Upper lobe of left lung (tissue), 5 donors: Measurements from ENCODE around the gene XIRP2.

- PRO-cap, 2 experiments: no peak in any of the 2 experiments
- RAMPAGE, long total RNA, 4 experiments: no peak in any of the 4 experiments
Observed at GRCh38 chr2:164910565-164911019, 44.7 kb downstream of the SLC38A11 start.

GRCh38 chr2:165770146-165770649 is 23.8 kb downstream of the GALNT3 start:
- PRO-cap, 2 experiments: no peak in any of the 2 experiments
- RAMPAGE, long total RNA, 4 experiments: no peak in any of the 4 experiments

DNA sequence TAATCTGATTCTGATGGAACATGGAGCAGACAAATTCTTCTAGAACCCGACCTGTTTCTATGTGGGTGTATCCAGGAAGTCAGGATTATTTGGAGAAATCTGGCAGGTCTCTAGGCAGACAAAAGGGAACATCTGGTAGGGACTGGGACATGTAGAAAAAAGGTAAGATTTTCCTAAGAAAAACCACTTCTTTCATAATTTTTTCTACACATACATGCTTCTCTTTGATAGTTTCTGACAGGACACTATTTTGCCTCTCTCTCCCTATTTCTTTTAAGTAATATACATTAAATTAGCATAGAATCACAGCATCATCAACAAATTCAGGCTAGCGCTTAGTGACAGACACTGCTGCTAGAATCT is at the start of gene XIRP2:
TSS of gene XIRP2 (plus strand) at position 85 of the 363 bp plus-strand sequence.
- PRO-cap, 2 experiments: no peak in any of the 2 experiments
- RAMPAGE, long total RNA, 4 experiments: no peak in any of the 4 experiments

GRCh38 chr2:167944987-167945466 is 302.4 kb downstream of the STK39 start:
- PRO-cap, 2 experiments: no peak in any of the 2 experiments
- RAMPAGE, long total RNA, 4 experiments: no peak in any of the 4 experiments

DNA sequence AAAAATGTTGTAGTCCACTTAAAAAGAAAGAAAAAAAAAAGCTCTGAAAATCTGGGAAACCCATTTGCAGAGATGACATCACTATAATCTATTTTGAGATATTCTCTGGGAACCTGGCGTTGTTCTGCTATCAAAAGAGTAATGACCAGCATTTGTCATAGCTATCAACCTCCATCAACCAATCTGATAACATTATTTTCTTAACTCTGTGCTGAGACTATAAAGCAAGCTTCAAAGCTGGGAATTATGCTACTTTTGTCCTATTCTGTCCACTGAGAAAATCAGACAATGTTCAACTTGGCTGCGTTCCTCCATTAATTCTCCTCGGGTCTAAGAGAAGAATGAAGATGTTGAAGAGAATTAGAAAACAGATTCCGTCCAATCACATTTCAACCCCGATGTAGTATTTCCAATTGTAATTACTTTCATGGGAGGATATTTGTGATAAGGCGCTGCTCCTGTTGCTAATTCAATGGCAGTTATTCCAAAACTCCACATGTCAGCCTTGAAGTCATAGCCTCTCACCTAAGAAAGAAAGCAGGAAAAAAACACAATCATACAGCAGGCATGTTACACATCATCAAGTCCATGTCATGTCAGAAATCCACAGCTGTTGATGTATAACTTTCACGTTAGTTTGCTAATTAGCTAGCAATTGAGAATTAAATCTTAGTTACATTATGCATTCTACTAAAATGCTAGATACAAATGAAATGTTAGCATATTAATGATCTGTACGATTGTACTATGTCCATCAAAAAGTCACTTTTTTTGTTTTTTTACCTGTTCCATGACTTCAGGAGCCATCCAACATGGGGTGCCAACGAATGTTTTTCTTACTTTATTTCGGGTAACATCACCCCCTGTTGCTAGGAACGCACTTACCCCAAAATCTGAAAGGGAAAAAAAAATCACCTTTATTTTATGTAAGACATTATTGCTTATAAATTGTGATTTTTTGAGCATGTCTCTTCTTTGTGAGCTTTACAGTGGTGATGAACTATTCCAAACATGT is 107.2 kb downstream of the STK39 start:
- PRO-cap, 2 experiments: no peak in any of the 2 experiments
- RAMPAGE, long total RNA, 4 experiments: start-site peak on the minus strand in 1 of 4 experiments, centred at position 845 of the sequence, 10 reads per replicate

GRCh38 chr2:168196664-168197348 is 50.6 kb downstream of the STK39 start:
- PRO-cap, 2 experiments: no peak in any of the 2 experiments
- RAMPAGE, long total RNA, 4 experiments: no peak in any of the 4 experiments

DNA sequence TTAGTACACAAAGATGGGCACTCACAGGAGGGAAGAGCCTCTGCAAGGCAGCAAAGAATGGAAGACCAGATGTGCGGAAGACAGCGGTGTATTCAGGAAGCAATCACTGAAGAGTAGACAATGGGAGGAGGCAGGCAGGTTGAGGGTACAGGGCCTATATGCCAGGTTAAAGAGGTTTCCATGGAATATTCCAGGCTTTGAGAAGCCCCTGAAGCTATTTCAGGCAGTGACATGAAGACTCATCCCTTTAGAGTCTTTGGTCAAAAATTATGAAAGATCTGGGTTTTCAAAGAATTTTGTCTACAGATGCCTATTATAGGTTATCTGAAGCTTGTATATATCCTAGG is 1.8 kb downstream of the STK39 start:
- PRO-cap, 2 experiments: no peak in any of the 2 experiments
- RAMPAGE, long total RNA, 4 experiments: no peak in any of the 4 experiments

- PRO-cap, 2 experiments: no peak in any of the 2 experiments
- RAMPAGE, long total RNA, 4 experiments: no peak in any of the 4 experiments
Observed at GRCh38 chr2:168496996-168497378, 40.9 kb downstream of the CERS6 start.

DNA sequence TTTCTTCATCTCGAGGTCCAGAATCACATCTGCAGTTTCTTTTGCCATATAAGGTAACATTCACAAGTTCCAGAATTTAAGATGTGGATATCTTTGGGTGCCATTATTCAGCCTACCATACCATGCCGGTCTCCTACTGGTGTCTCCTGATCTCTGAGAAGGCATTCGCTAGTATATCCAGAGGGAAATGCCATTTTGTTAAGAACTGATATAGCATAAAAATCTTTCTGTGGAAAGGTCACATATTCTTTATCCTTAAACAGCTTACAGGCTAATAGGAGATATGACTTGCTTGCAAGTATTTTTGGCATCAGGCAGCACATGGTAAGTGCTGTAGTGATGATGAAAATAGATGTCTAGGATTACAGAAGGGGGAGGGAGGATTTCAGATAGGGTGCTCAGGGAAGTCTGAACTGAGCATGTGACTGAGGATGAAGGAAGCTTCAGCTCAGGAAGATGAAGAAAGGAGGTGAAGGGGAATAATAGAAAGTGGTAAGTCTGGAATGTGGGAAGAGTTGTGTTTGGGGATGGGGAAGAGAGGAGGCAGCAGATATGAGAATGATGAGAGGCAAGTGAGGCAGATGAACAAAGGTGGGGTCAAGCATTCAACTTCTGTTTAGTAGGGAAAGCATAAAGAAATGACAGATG is 158.5 kb upstream of the NOSTRIN start:
- PRO-cap, 2 experiments: no peak in any of the 2 experiments
- RAMPAGE, long total RNA, 4 experiments: no peak in any of the 4 experiments

- PRO-cap, 2 experiments: no peak in any of the 2 experiments
- RAMPAGE, long total RNA, 4 experiments: no peak in any of the 4 experiments
Observed at GRCh38 chr2:169013181-169013593, 17.9 kb downstream of the ABCB11 start.

GRCh38 chr2:169649161-169649556 is 45.0 kb downstream of the CFAP210 start:
- PRO-cap, 2 experiments: no peak in any of the 2 experiments
- RAMPAGE, long total RNA, 4 experiments: no peak in any of the 4 experiments

DNA sequence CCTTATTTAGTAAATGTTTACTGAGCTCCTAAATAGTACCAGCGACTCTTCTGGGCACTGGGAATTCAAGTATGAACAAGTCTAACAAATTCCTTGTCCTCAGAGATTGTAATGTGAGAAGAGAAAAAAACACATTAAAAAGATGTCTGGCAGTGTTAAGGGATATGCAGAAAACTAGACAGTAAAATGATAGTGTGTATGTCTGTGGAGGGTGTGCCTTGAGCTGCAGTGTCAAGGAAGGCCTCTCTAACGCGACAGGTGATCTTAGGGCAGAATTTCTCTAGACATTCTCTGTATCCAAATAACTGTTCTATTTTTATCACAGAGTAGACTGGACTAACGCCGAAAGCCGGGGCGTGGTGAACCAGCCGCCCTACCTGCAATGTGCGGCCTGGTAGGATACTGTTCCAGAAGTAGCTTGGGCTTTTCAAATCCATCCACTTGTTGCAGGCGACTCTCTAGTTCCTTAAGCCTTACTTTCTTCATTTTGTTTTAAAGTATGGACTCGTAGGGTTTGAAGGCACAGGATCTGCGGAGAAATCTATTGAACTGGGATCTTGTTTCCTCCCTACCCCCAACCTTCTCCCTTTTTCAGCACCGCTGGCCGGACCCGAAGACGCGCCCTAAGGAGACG is 476 bp downstream of the METTL5 start:
- PRO-cap, 2 experiments: no peak in any of the 2 experiments
- RAMPAGE, long total RNA, 4 experiments: no peak in any of the 4 experiments

DNA sequence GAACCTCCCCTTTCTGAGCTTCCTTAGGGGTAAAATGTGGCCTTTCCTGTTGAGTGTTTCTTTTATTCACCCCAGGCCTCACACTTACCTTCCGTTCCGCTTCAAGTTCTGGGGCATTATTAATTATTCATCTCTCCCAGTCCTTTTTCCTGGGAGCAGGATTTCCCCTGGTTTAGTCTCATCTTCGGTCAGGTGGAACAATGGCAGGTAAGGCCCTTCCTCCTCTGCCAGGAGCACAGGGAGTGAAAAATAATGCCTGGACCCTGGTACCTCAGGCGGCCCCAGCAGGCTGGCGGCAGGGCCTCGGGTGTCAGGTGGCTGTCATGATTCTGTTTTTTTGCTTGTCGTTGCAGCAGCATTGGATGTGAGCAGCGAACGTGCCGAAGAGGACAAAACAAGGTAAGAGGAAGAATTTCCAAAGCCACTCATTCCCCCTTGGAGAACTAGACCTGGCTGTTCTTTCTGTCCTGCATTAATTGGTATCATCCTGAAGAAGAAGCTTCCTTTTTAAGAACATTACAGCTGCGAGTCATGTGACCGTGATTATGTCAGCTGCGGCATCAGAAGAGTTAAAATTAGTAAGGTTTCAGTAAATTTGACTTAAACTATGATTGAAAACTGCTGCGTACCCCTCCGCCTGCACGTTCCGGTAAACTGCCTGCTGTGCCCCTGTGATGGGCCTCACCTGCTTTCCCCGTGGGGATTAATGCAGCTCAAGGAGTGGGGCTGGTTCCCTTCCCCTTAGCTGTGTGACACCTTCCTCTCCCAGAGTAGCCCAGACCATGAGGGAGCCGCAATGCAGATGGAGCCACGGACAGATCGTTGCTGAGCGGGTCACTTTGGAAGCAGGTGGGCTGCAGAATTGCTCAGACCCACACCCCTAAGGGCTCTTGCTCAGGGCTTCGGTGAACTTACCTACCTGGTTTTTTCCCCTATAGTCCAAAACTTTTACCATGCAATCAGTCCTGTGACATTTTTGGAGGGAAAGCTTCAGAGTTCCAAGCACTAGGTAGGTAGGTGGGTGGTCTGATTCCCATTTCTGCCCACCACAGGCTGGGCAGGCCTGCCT is 36.2 kb upstream of the MYO3B start:
- PRO-cap, 2 experiments: no peak in any of the 2 experiments
- RAMPAGE, long total RNA, 4 experiments: no peak in any of the 4 experiments

GRCh38 chr2:170751555-170751894 is 18.7 kb upstream of the ERICH2 start:
- PRO-cap, 2 experiments: no peak in any of the 2 experiments
- RAMPAGE, long total RNA, 4 experiments: no peak in any of the 4 experiments

DNA sequence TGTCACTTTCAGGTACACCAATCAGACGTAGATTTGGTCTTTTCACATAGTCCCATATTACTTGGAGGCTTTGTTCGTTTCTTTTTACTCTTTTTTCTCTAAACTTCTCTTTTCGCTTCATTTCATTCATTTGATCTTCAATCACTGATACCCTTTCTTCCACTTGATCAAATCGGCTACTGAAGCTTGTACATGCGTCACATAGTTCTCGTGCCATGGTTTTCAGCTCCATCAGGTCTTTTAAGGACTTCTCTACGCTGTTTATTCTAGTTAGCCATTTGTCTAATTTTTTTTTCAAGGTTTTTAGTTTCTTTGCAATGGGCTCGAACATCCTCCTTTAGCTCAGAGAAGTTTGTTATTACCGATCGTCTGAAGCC is 79.2 kb downstream of the METTL8 start:
- PRO-cap, 2 experiments: no peak in any of the 2 experiments
- RAMPAGE, long total RNA, 4 experiments: start-site peak on the minus strand in 1 of 4 experiments, centred at position 290 of the sequence, 5 reads per replicate

GRCh38 chr2:171687596-171688597 is 628 bp downstream of the DYNC1I2 start:
- PRO-cap, 2 experiments: peak in 2 of 2 experiments; most common plus-strand start chr2:171687790 (in 1); most common minus-strand start chr2:171687972 (in 1)
- RAMPAGE, long total RNA, 4 experiments: start-site peak on the plus strand in 4 of 4 experiments, at chr2:171687726-171687888 at its widest, 58 to 1,511 reads per replicate

DNA sequence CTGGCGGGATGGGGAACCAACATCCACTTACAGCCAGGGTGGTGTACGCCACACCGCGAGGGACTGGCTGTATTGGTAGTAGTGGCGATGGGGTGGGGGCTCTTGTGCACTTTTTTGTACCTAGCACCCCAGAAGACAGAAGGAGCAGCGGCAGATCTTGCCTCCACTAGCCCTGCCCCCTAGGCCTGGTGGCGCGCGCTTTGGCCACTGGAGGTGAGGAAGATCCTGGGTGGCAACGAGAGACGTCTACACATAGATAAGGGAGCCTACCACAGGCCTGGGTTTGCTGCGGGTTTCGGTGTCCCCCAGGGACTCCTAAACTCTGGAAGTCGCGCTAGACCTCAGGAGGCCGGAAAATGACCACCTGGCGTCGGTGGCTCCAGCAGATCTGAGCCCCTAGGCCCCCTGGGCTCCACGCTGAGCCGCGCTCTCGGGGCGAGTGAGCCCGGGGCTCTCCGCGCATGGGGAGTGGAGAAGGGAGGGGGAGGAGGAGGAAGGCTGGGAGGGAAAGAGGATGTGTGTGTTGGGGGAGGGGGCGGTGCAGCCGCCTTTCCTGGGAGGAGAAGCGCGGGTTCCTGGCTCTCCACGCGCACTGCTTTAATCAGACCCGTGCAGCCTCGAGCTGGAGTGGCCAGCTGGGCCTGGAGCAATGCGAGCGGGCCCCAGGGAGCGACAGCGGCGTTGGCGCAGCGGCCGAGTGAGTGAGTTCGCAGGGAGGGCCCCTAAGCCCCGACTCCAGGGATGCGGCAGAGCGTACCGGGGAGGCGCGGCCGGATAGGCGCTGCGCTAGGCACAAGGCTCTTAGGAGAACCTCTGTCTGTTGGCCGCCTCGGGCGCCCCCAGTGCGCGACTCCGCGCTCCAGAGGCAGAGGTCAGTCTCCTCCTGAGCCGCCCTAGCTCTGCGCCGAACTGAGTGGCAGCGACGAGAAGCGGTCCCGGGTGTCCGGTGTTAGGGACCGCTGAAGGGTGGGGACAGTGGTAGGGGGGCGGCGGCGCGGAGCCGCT is 820 bp upstream of the DLX1 start:
- PRO-cap, 2 experiments: no peak in any of the 2 experiments
- RAMPAGE, long total RNA, 4 experiments: no peak in any of the 4 experiments

- PRO-cap, 2 experiments: no peak in any of the 2 experiments
- RAMPAGE, long total RNA, 4 experiments: no peak in any of the 4 experiments
Observed at GRCh38 chr2:172234528-172235823, 132.3 kb upstream of the DLX2 start.

- PRO-cap, 2 experiments: no peak in any of the 2 experiments
- RAMPAGE, long total RNA, 4 experiments: no peak in any of the 4 experiments
Observed at GRCh38 chr2:172461672-172462355, 34.4 kb downstream of the ITGA6 start.

GRCh38 chr2:172465507-172466040 is 38.2 kb downstream of the ITGA6 start:
- PRO-cap, 2 experiments: no peak in any of the 2 experiments
- RAMPAGE, long total RNA, 4 experiments: no peak in any of the 4 experiments